Mammary microvascular endothelial cell (primary cell): ENCODE results near the genes SLC25A34 and HSPB7.

DNA sequence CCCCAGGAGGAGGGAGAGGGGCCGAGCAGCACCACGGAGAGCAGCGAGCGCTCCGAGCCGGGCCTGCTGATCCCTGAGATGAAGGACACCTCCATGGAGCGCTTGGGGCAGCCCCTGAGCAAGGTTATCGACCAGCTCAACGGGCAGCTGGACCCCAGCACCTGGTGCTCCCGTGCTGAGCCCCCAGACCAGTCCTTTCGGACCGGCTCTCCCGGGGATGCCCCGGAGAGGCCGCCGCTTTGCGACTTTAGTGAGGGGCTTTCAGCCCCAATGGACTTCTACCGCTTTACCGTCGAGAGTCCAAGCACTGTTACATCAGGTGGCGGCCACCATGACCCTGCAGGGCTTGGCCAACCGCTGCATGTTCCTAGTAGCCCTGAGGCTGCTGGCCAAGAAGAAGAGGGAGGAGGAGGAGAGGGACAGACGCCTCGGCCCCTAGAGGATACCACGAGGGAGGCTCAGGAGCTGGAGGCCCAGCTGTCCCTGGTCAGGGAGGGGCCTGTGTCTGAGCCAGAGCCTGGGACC lies 8.8 kb upstream of the SLC25A34 start:
- RAMPAGE, long total RNA = no peak

DNA sequence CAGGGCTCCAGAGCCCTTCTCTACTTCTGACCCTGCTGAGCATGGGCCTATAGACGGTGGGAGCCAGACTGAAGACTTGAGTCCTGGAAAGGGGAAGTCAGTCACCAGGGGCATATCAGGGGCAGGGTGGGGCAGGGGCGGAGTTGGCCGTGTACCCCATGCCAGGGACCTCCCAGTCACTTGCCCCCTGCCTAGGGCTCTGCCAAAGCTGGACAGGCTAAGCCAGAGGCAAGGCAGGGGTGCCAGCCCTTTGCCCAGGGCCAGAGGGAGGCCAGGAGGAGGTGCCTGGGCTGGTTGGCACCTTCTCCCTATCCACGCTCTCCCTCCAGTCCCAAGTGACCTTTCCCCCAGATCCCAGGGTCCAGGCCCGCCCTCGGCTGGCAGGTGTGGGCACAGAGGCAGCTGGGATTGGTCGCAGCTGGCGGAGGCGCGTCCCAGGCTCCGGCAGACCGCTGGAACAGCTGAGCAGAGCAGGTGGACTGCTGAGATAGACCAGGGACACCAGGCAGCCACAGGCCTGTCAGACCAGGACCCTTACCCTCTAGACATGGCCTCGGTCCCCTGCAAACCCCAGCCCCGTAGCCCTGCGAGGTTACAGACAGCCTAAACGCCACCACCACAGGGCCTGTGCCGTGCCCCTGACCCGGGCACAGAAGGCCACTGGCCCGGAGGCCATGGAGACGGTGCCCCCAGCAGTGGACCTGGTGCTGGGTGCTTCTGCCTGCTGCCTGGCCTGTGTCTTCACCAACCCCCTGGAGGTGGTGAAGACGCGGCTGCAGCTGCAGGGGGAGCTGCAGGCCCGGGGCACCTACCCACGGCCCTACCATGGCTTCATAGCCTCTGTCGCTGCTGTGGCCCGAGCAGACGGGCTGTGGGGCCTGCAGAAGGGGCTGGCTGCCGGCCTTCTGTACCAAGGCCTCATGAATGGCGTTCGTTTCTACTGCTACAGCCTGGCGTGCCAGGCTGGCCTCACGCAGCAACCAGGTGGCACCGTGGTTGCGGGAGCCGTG lies at the start of gene SLC25A34:
TSS of gene SLC25A34 (plus strand) at position 447 of the 1,010 bp plus-strand sequence.
- RAMPAGE, long total RNA = no peak

DNA sequence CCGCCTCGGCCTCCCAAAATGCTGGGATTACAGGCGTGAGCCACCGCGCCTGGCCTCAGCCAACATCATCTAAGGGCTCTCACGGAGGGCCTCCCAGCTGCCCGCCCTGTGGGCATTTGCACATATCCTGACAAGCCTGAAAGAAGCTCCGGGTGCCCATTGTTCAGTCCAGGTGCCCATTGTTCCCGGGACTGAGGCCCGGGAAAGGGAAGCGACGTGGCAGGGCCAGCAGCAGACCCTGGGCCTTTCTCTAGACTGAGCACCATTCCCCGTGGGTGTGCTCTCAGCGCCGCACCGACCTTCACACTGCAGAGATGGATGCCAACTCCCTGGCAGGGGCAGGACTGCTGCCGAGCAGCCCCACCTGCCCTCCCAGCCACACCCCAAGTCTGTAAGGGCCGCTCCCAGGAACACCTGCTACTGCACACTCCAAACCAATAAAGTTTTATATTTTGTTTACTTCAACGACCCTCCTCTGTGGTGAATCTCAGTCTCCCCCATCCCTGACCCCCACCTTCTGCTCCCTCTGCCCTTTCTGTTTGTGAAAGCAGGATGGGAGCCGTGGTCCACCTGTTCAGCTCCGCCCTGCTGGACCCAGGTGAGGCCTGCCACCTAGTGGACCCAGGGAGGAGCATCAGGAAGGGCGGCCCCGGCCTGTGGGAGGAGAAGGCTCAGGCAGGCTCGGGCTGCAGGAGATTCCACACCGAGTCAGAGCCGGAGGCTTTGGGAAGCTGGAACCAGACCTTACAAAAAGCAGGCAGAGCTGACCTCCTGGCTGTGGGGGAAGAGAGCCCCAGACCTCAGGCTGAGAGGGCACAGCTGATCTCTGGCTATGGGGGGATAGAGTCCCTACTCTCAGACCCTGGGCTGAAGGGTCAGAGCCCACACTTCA lies 1.1 kb upstream of the TMEM82 start:
- RAMPAGE, long total RNA = no peak

GRCh38 chr1:15749220-15750096 lies 7.2 kb downstream of the TMEM82 start:
- RAMPAGE, long total RNA = start-site peak on the minus strand at chr1:15749566-15749647, 31 and 9 reads in 2 replicates

GRCh38 chr1:15761564-15762160 lies 3.1 kb downstream of the FBLIM1 start:
- RAMPAGE, long total RNA = no peak

DNA sequence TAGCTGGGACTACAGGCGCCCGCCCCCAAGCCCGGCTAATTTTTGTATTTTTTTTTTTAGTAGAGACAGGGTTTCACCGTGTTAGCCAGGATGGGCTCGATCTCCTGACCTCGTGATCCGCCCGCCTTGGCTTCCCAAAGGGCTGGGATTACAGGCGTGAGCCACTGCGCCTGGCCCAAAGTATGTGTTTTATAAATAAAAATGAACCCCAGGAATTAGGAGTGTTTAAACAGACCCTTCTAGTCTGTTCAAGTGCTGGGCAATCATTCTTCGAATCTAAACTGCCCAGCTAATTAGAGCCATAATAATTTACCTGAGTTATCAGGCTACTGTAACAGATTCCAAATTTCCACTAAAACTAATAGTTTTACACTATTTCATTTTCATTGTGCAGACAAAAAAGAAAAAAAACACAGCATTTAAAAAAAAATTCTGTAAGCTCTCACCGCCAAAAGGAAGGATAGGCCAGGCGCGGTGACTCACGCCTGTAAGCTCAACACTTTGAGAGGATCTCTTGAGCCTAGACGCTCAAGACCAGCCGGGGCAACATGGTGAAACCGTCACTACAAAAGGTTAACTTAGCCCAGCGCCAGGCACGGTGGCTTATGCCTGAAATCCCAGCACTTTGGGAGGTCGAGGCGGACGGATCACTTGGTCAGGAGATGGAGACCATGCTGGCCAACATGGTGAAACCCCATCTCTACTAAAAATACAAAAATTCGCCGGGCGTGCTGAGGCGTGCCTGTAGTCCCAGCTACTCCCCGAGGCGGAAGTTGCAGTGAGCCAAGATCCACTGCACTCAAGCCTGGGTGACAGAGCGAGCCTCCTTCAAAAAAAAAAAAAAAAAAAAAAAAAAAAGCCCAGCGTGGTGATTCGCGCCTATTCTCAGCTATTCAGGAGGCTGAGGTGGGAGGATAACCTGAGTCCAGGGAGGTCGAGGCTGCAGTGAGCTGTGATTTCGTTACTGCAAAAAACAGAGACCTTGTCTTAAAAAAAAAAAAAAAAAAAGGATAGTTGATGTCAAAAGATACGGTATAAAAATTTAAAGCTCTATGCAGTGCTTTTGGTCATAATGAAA lies 14.4 kb upstream of the SPEN start:
- RAMPAGE, long total RNA = no peak

GRCh38 chr1:15951295-15951951 lies 24.5 kb downstream of the ZBTB17 start:
- RAMPAGE, long total RNA = no peak

- RAMPAGE, long total RNA = no peak
These were observed at the start of gene HSPB7 for GRCh38 chr1:16016925-16018160. Gene HSPB7, minus strand, starts transcription at chr1:16018043.

GRCh38 chr1:16018161-16018368 lies 222 bp upstream of the HSPB7 start:
- RAMPAGE, long total RNA = no peak

DNA sequence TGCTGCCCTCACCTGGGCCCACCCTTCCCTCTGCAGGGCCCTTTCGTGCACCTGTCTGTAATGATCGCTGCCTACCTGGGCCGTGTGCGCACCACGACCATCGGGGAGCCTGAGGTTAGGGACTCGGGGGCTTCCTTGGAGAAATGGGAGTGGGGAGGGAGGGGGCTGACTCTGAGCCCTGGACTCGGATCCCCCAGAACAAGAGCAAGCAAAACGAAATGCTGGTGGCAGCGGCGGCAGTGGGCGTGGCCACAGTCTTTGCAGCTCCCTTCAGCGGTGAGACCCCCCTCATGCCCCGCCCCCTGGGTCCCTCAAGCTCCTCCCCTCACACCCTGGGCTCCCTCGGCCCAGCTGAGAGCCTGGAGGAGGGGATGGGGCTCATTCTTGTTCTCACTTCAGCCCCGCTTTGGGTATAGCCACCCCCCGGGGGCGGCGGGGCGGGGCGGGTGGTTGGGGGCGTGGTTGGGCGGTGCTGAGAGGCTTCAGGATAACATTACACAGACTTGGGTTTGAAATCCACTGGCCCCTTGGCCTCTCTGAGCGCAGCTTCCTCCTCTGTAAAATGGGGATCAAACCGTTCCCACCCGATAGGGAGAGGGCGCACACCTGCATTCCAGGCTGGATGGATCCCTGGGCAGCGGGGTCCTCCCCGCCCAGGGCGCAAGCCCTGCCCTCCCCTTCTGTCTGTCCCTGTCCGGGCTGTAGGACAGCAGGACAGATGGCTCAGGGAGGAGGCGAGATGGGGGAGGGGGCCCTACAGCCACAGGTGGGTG lies 4.8 kb downstream of the CLCNKA start:
- RAMPAGE, long total RNA = no peak

GRCh38 chr1:16144277-16144887 lies 11.5 kb downstream of the EPHA2 start:
- RAMPAGE, long total RNA = no peak

- RAMPAGE, long total RNA = no peak
These were observed 6.5 kb upstream of the EPHA2 start for GRCh38 chr1:16162429-16162775.

- RAMPAGE, long total RNA = no peak
These were observed 25.9 kb upstream of the EPHA2 start for GRCh38 chr1:16181596-16182268.

DNA sequence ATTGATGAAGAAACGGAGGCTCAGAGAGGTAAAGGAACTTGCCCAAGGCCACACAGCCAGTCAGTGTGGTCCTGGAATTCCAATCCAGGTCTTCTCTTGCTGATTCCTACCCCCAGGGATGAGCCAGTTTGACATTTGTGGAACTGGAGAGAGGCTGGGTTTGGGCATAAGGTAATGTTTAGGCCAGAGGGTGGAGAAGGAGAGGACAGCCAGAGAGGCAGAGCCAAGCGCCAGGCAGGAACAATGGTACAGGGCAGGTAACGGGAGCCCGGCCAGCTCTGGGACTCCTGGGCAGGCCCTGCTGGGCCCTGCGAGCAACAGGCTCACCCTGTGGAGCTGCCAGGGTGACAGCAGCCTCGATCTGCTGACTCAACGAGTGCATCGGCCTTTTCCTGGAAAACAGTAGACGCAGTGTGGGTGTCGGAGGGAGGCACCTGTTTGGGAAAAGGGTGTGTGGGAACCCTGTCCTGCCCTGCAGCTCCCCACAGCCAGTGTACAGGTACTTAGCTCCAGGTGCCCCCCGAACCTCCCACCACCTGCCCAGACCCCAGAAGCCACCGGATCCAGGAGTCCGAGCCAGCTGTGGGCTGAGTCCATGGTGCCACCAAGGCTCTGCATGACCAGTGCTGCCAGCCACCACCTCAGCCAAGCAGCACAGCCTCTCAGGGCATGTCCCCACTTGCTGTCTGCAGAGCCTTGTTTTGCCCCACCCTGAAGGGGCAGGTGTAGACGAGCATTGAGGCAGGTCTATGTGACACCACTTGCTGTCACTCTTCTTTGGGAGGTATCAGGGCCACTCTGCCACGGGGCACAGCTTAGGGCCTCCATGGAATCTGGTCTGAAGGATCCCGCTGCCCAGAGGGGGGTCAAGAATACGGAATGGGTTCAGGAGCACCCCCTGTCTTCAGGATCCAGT lies 28.1 kb downstream of the ARHGEF19 start:
- RAMPAGE, long total RNA = no peak

DNA sequence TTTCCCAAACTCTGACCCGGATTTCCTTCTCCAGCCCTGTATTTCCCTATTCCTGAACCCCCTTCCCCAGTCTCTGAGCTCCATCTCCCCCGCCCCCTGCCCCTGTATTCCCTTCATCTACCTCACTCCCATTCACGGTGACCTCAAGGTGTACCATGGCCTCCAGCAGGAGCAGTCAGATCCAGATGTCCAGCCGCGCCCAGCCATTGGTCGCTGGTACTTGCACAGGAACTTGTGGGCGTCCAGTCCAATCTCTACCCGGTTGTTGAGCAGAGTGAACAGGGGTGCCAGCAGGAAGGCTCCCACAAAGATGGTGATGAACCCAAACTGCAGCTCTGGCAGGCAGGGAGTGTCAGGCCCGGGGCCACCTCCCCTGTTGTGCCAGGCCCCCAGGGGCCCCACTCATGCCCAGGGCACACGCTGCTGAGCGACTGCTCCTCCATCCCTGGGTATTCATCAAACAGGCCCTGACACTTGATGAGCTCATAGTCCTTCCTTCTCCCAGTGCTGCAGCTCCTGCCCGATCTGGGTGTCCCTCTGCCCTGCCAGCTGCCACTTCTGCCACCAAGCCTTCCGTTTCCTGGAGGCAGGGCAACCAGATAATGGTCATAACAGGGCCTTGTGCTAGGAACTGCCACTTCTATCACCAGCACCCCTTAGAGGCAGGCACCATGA lies 5.6 kb upstream of the ARHGEF19 start:
- RAMPAGE, long total RNA = no peak

GRCh38 chr1:16432777-16433551 lies 4.3 kb downstream of the SPATA21 start:
- RAMPAGE, long total RNA = no peak

- RAMPAGE, long total RNA = no peak
These were observed 198.9 kb downstream of the NECAP2 start for GRCh38 chr1:16639267-16640051.

- RAMPAGE, long total RNA = no peak
These were observed 204.9 kb downstream of the NECAP2 start for GRCh38 chr1:16645356-16645943.

DNA sequence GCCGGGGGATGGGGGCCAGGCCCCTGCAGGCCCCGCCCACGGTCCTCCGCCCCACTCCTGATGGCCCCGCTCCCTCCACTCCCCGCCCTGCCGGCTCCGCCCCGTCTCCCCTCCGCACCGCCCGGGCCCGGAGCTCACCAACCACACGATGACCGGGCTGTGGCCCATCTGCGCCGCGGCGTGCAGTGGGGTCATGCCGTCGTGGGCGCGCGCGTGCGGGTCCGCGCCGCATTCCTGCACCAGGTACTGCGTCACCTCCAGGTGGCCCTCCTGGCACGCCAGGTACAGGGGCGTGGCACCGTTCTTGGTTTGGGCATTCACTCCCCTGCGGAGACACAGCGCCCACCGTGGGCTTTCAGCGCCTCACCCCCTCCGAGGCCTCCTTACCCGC lies 214.0 kb upstream of the CROCC start:
- RAMPAGE, long total RNA = no peak

- RAMPAGE, long total RNA = no peak
These were observed 8.3 kb downstream of the MFAP2 start for GRCh38 chr1:16971801-16972836.